Duodenum (tissue), 1 donor: ENCODE results near the genes PSMD6 and ADAMTS9.

DNA sequence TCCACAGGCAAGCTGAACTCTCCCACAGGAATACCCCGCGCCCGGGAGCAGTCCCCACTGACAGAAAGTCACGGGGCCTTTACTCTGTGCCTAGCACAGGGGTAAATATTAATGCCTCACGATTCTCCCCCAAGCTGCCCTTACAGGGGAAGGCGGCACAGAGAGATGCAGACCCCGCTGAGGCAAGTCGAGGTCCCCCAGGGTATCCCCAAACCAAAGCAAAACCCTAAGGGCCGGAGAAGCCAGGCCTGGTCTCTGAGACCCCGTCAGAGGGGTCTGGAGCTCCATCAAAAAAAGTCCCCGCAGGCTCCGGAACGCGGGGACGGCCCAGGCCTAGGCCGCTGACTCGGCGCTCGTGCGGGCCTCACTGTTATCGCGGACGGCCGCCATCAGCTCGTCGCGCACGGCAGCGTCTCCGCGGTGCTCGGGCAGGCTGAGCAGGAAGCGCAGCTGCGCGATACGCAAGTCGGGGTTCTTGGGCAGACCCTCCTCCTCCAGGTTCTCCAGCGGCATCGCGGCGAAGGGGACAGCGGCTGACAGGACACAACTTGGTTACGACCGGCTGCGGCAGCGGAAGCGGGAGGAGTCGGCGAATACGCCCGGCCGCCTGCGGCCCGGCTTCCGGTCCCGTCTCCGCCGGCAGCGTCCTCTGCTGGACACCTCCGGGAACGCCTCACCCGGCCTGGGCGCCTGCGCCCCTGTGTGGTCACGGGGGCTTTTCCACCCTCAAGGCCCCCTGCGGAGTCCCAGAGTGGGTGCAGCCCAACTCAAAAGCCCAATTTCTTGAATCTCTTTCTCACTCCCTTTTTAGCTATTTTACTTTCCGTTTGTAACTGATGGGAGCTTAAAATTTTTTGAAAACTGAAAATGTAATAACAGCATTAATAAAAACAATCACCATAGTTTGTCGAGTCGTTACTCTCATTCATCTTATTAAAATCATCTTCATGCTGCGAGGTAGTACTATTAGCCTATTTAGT is at the start of gene PSMD6:
Gene PSMD6 (minus strand): TSS at position 588 of the 980 bp plus-strand sequence.
- PRO-cap, result bidirectional peak, plus-strand start at position 683 of the sequence, minus-strand start at position 588 of the sequence

- PRO-cap, result no peak
Observed at GRCh38 chr3:64174266-64174658, 51.0 kb downstream of the PRICKLE2 start.

GRCh38 chr3:64187105-64187540 is 38.1 kb downstream of the PRICKLE2 start:
- PRO-cap, result no peak

GRCh38 chr3:64213902-64215133 is 10.9 kb downstream of the PRICKLE2 start:
- PRO-cap, result no peak

DNA sequence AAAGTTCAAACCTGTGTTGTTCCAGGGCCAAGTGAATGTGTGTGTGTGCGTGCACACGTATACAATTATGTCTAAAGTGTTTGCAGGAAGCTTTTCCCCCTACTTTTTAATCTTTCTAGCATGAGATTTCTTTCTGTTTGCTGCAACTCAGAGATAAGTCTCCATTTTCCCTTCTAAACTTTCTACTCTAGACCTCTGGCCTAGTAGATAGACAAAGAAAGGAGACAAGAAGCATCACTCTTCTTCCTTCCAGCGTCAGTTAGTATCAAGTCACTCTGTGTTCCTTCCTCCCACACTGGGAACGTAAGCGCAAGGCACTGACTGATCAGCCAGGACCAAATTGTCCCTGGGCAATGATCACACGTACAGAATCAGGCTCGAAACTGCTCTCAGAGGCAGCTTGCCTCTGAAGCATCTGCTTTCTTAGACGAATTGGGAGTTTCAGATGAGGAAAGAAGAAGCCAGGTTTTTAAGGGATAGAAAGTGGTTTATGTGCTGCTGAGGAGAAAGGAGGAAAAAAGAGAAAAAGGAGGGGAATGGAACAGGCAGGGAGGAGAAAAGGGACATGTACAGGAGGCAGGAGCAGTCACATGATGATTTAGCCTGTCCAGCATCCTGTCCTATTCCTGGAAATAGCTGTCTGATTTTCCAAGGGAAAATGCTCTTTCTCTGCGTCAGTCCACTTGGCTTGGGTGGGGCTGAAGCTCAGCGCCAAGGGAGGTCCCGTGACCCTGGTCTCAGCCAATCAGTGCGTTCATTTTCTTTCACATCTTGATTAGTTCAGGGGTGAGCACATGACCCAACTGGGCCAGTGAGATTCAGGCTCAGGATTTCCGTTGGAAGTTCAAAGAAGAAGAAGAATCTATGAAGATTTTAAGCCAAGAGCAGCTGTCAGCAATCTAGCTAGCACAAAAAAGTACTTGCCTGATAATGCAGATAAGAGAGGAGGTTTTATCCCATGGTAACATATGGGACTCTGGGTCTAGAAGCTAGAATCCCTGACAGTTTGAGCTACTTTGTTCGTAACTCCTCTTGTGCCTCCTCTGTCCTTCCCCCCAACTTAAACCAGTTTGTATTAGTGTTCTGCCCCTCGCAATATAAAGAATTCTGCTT is 102.0 kb upstream of the PRICKLE2 start:
- PRO-cap, result no peak

DNA sequence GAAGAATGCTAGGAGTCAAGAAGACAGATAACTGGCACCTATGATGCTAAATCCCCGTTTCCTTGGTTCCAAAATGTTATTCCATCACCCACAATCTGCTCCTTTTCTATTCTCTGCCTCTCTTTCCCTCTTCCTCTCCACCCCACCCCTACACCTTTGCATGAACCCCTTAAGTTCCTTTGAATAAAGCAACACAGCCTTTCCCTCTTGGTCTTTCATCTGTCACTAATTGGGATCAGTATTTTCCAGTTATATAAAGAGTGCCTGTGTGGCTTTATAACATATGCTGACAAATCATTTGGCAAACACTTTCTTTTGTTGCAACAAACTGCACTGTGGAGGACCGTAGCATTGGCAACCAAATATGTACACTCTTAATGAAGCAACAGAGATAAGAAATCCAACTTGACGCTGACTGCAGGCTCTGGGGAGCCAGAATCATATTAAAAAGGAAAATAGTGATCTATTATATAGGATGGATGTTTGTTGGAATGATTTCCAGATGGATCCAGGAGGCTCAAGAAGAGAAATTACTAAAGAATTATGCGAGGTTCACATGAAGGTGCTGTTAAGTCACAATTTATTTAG is 120.1 kb upstream of the PRICKLE2 start:
- PRO-cap, result no peak

- PRO-cap, result no peak
Observed at GRCh38 chr3:64386802-64387001, 161.4 kb upstream of the PRICKLE2 start.

DNA sequence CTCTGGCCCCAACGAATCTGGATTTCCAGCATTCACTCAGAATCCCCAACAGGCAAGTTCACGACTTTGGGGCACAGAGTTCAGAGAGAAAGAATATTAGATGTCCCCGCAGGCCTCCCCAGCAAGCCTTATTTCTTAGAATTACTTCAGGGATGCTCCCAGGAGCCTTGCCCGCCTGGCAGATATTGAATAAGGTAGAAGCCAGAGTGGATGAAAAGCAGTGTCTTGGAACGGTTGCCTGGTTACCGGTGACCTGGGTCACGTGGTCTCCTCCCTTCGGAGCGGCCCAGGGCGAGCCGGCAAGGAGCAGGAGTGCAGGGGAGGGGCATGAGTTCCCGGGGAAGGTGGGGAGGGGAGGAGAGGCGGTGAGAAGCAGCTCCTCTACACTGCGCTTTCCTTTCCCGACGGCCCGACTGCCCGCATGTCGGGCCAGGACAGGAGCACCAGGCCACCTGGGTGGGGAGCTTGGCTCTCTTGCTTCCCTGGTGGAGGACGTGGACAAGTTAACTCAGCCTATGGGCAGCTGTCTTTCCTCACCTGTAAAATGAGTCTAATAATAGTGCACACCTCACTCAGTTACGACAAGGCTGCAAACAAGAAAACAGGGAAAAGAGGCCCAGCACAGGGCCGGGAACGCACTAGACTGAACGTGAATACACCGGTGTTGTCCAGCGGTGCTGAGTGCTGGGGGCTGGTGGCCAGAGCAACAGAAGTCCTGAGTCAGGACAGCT is 198.4 kb downstream of the ADAMTS9 start:
- PRO-cap, result no peak

DNA sequence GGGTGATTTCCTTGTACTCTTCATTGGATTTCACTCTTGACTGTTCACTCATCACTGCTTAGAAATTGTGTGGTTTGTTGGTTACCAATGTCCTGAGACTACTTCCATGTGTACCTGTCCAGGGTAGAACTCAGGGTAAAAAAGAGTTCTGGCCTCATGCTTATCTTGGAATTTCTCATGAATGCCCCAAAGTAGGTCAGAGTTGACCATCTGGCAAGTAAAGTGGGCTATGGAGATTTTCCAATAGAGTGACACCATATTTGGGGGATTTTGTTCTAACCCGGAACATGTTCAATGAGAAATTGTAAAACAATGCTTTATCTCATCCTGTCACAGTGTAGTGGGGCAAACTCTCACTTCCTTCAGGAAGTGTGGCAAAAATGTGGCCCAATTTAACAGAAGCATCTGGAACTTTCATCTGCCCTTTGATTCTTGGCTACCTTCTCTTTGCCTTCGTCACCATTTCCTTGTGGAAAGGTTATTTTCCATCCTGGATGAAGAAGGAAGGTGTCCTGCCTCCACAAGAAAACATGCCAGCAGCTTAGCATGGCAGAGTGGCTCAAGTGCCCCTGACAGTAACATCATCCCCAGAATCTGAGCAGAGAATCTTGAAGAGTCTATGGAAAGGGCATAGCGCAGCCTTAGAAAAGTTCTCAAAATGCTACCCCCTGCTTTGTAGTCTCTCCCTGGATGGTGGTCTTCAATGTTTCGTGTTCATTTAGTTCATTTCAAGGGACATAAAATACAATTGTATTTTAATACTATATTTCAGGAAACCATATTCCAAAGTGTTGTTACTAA is 70.8 kb downstream of the ADAMTS9 start:
- PRO-cap, result no peak

- PRO-cap, result no peak
Observed at GRCh38 chr3:64642283-64642892, 45.4 kb downstream of the ADAMTS9 start.

- PRO-cap, result no peak
Observed at GRCh38 chr3:64681070-64681793, 6.6 kb downstream of the ADAMTS9 start.

DNA sequence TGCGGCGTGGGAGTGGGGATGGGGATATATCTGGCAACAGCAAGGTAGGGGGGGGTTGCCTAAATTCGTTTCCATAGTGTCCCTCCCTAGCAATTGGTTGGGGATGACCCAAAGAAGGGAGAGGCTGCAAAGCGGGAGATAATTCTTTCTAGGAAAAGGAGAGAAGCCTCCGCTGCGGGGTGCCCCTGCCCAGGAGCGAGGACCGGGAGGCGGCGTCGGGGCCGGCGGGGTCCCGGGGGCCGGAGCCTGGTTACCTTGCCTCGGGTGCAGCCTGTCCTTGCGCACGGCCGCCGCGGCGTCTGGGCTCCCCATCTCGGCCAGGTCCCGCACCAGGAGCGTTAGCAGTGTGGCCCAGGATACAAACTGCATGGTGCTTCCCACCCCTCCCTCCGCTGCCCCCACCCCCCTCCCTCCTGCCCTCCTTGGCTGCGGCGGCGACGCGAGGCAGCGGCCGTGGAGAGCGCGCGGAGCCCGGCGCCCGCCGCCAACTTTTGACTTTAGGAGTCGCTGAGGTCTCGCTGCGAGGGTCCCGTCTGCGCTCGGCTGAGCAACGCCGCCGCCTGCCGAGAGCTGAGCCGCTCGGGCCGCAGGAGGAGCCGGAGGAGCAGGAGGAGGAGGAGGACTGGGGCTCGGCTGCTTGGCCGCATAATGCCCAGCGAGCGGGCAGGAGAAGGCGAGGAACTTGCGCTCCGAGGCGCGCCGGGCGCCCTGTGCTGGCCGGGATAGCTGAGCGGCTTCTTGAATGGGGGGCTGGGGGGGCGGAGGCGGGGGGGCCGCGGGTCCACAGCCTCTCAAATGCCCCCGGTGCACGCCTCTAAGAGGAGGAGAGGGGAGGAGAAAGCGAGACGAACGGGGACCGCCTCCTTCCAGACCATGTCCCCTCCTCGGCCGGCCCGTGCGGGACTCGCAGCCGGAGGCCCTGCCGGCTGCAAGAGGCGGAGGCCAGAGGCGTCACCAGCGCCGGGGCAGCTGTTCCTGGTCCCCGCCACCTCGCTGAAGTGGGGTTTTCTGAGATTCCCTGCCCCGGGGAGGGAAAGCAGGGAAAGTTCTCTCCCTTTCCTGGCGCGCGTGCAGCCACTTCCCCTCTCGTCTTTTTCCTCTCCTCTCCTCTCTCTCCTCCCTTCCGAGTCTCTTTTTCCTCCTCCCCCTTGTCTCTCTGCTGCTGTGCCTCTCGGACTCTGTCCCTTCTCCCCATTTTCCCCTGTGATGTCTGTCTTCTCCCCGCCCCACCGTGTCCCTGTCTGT is at the start of gene ADAMTS9:
Gene ADAMTS9 (minus strand): TSS at position 712 of the 1,245 bp plus-strand sequence.
- PRO-cap, result bidirectional peak, plus-strand start at position 900 of the sequence, minus-strand start at position 545 of the sequence; unidirectional peak, minus-strand start at position 1,100 of the sequence

DNA sequence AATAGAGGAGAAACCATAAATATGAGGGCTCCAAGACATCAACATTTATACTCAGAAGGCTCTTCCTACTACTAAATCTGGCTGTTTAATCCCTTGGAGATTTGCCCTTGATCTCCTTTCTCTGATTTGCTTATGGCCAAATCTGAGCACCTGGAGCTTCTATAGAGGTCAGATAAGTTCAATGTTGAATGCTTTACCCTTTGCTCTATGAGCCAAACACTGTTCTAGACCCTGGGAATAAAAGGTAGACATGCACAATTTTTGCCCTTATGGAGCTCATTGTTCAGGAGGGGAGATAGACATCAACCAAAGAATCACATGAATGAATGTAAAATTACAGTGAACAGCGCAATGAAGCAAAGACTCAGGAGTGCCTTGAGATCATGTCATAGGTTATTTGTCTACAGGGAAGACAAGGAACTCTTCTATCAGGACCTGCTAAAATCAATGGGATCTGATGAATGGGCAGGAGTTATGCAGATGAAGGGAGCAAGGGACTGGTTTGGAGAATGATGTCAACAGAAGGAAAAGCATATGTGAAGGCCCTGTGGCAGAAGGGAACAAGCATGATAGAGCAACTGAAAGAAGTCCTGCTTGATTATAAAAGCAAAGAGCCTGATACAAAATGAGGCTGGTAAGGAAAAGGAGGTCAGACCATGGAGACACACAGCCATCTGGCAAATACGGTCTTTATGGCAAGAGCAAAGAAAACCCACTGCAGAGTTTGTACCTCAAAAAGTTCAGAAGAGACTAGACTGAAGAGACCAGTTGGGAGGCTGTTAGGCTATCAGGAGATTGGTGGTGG is 226.7 kb upstream of the ADAMTS9 start:
- PRO-cap, result no peak

- PRO-cap, result no peak
Observed at GRCh38 chr3:65625364-65625867, 413.3 kb downstream of the MAGI1 start.

- PRO-cap, result no peak
Observed at GRCh38 chr3:65803849-65804485, 234.8 kb downstream of the MAGI1 start.

DNA sequence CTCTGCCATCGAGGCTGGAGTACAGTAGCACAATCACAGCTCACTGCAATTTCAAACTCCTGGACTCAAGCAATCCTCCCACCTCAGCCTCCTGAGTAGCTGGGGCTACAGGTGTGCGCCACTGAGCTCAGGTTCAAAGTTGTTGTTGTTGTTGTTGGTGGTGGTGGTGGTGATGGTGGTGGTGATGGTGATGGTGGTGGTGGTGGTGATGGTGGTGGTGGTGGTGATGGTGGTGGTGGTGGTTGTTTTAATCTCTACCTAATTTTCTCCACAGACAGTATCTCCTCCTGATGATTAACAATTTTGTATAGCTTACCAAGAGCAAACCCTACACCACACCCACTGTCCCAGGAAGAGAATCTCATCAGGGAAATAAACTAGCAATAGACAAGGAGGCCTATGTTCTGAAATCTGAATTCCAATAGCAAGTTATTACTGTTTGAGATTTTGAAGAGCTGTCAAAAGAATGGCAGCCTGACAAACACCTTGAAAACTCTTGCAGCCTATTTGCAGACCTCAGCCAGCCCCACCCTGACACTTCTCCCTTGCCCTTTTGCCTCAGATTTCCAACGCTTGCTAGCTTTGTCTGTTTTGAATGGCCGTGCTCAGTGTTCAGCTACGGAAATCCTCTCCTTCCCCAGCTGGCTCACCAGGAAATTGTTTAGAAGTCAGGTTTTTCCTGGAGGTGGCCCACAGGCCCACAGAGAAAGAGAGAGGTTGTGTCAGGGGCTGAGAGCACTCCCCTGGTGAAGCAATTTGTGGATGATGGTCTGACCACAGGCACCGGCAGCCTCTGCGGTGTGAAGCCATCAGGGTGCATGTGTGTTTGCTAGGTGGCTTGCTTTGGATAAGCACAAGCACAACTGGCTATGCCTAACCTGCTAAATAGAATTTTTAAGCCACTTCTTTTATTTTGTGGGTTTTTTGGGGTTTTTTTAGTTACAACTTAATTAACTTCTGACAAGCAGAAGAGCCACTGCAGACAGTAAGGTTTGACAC is 101.7 kb downstream of the MAGI1 start:
- PRO-cap, result no peak

- PRO-cap, result no peak
Observed at GRCh38 chr3:65952986-65954264, 85.3 kb downstream of the MAGI1 start.

GRCh38 chr3:65964161-65965322 is 74.2 kb downstream of the MAGI1 start:
- PRO-cap, result no peak

DNA sequence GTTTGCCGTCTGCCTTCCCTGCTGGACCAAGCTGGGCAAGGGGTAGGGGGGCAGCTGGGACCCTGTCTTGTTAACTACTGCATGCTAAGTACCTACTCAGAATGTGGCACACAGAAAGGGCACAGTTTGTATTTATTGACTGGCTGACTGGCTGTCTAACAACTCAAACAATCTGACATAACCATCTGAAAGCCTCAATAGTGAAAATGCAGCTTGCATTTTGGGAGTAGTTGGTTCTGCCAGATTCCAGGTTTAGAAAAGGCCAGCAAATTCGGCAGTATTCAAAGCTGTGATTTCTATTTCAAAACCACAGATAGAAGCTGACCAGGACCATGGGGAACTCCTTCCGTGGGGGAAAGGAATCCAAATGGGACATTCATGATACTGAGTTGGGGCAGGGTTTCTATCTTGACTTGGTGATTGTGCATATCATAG is 16.7 kb upstream of the MAGI1 start:
- PRO-cap, result no peak

- PRO-cap, result no peak
Observed at GRCh38 chr3:66280376-66280739, 59.6 kb downstream of the SLC25A26 start.